Mammary microvascular endothelial cell (primary cell): Measurements from ENCODE around the genes MLEC, C12orf43 and RNF34.

GRCh38 chr12:120684825-120685290, 2.1 kb upstream of the MLEC start:
- RAMPAGE, long total RNA, result no peak

DNA sequence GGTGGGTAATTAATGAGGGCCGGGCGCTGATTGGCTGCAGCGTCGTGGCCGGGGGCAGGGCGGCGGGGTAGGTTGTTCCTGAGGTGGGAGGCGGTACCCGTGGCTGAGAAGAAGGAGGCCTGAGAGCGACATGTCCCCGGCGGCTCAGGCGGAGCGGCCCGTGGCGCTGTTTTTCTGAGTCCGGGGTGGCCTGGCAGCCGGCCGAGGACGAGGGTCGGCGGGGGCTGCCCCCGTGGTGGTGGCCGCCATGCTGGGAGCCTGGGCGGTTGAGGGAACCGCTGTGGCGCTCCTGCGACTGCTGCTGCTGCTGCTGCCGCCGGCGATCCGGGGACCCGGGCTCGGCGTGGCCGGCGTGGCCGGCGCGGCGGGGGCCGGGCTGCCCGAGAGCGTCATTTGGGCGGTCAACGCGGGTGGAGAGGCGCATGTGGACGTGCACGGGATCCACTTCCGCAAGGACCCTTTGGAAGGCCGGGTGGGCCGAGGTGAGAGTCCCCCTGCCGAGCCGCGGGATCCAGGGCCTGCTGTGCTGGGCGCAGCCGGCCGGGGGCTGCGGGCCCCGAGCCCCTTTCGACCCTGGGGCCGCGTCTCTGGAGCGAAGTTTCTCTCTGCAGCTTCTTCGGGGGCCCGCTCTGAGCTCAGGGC, at the start of gene MLEC:
Gene MLEC (plus strand): TSS at position 100 of the 642 bp plus-strand sequence.
- RAMPAGE, long total RNA, result no peak

- RAMPAGE, long total RNA, result no peak
These were observed 3.9 kb downstream of the MLEC start for GRCh38 chr12:120690714-120691470.

DNA sequence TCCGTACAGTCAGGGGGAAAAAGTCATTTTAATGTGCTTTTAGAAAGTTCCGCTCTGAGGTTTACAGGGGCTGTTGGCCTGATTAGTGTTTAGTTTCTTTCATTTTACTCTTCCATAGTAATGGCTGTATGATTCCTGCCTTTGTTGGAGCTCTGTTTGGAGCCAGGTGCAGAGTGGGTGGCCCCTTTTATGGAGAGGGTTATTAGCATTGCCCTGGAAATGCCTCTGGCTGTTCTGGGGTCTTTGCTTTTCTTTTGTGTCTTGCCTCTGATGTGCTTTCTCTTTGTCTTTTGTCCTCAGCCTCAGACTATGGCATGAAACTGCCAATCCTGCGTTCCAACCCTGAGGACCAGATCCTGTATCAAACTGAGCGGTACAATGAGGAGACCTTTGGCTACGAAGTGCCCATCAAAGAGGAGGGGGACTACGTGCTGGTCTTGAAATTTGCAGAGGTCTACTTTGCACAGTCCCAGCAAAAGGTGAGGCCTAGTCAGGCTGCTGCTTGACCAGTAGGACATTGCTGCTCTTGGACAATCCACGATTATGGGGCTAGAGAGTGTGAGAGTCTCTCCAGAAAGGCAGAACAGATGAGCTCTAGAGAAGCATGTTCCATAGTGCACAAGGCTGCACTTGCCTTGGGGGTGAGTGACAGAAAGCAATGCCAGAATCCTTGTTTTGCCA, 7.0 kb downstream of the MLEC start:
- RAMPAGE, long total RNA, result no peak

- RAMPAGE, long total RNA, result no peak
These were observed 4.7 kb upstream of the UNC119B start for GRCh38 chr12:120705437-120706062.

- RAMPAGE, long total RNA, result no peak
These were observed 6.5 kb upstream of the ACADS start for GRCh38 chr12:120719103-120719523.

DNA sequence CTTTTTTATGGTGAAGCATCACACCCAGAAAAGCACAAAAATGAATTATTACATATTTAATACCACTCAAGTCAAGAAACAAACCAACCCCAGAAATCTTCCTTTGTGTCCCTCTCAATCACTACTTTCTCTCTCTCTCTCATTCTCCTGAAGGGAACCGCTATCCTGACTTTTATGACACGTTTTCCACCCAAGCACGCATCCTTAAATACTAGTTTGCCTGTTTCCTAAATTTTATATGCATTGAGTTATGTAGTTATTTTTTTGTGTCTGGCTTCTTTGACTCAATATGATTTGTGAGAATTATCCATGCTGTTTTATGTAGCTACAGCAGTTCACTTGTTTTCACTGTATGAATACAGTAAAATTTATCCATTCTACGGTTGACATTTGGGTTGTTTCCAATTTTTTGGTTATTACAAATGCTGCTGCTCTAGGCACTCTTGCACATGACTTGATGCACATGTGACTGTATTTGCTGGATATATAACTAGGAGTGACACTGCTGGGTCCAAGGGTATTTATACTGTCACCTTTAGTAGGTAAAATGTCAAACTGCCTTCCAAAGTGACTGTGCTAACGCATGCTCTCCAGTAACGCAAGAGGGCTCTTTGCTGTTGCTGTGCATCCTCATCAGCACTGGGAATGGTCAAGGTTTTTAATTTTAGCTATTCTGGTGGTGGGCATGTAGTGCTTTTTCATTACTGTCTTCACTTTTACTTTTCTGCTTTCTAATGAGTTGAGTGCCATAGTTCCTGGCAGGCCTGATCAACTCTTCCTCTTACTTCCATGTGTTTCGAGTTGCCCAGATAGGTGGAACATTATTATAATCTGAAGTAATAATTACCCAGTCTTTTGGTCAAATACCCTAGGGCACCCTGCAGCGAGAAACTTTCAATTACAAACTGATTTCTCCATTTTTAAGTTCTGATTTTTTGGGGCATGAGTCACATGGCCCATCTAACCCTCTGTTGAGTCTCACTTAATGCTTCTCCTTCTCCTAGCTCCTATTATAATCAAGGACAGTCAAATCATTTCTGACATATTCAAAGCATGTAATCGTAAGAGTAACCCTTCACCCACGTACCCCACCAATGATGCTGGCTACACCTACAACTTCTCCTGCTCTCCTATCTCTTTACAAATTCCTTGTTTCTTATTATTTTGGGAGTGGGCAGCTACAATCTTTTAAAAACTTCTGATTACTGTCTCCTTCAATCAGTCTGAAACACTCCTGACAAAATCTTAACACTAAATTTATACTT, 62.3 kb downstream of the ACADS start:
- RAMPAGE, long total RNA, result no peak

DNA sequence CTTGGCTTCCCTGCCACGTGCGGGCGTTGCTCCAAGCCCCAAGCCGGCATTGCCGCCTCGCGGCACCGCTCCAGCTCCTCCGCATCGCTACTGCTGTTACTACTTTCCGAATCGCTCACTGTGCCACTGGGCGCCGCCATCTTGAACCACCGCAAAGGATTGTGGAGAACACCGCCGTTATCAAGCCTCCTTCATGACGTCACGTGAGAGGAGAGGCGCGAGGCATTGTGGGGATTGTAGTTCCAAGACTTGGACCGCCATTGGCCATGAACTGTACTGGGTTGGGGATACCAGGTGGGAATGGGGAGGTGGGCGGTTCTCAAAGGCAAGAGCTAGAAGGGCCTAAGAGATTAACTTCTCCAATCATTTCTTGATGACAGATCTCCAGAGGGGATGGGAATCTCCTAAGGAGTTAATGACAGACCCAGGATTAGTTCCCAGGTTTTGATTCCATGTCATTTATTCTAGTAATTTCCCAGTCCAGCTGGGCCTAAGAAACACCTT, at the start of gene C12orf43:
Gene C12orf43 (minus strand): TSS at position 153 of the 504 bp plus-strand sequence.
- RAMPAGE, long total RNA, result no peak

- RAMPAGE, long total RNA, result no peak
These were observed 13.1 kb downstream of the P2RX4 start for GRCh38 chr12:121222801-121223690.

- RAMPAGE, long total RNA, result no peak
These were observed 25.0 kb downstream of the ANAPC5 start for GRCh38 chr12:121326946-121327840.

DNA sequence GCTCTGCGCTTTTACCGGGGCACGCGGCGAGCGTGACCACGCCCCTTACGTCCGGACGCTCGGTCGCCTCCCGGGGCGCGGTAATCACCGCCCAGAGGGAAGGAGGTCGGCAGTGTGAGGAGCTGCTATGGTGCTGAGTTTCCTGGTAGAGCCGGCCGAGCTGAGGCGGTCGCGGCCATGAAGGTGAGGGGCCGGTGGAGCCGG, at the start of gene RNF34:
Gene RNF34 (plus strand): TSS at position 83 of the 204 bp plus-strand sequence.
- RAMPAGE, long total RNA, result start-site peak on the plus strand centred at position 88 of the sequence, 46 bp wide, 1,694 and 510 reads in 2 replicates

GRCh38 chr12:121440587-121441407, 40.9 kb downstream of the RNF34 start:
- RAMPAGE, long total RNA, result no peak

DNA sequence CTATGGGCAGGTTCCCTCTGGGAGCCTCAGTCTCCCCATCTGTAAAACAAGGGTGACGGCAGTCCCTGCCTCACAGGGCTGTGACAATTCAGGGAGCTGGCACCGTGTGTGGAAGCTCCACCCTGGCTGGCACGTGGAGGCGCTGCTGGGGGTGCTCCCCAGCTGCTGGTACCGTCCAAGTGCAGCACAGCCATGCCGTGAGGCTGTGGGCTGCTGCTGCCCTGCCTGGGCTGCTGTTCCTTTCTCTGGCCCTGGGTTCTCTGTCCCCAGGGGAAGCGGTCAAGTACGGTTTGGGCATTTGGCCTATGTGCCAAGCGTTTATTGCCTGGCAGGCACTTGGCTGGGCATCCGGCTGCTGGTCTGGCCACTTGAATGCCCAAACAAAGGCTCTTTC, 39.7 kb downstream of the RHOF start:
- RAMPAGE, long total RNA, result no peak

DNA sequence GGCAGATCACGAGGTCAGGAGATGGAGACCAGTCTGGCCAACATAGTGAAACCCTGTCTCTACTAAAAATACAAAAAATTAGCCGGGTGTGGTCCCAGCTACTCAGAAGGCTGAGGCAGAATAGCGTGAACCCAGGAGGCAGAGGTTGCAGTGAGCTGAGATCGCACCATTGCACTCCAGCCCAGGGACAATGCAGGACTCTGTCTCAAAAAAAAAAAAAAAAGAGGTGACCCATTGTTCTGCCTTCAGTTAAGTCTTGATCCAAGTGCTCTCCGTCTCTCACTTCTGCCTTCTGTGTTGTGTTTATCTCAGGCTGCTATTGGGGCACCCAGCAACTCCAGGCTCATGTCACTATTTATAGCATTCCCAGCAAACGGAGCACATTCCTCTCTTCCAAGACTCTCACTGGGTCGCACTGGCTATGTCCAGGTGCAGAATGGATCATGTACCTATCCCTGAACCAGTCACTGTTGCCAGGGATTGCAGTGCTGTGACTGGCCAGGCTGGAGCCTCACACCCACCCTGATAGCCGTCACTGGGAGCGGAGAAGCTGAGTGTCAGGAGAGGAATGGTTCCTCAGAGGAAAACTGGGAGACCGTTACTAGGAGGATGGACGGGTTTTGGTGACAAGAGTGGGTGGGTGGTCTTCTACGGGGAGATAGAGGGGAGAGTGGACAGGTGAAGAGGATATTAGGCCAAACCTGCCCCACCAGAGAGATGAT, 31.3 kb downstream of the RHOF start:
- RAMPAGE, long total RNA, result no peak

- RAMPAGE, long total RNA, result no peak
These were observed 16.7 kb downstream of the RHOF start for GRCh38 chr12:121776856-121777136.

DNA sequence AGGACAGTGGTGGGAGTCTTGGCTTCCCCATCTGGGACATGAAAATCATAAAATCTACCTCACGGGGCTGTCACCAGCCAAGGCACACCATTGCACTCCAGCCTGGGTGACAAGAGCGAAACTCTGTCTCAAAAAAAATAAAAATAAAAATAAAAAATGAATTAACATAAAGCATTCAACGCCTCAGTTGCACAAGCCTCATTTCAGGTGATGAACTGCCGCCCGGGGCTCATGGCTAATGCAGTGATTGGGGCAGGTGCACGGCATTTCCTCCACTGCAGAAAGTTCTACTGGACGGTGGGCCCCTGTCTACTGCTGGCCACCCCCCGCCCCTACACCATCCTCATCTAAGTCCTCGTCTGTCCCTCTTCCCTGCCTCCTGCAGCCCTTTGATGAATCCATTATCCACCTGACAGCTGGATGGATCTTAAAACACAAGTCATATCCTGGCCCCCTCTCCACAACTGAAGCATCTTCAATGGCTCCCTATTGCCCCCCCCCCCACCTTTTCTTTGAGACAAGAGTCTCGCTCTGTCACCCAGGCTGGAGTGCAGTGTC, 10.6 kb downstream of the RHOF start:
- RAMPAGE, long total RNA, result no peak

- RAMPAGE, long total RNA, result no peak
These were observed 10.8 kb downstream of the SETD1B start for GRCh38 chr12:121814495-121815040.

DNA sequence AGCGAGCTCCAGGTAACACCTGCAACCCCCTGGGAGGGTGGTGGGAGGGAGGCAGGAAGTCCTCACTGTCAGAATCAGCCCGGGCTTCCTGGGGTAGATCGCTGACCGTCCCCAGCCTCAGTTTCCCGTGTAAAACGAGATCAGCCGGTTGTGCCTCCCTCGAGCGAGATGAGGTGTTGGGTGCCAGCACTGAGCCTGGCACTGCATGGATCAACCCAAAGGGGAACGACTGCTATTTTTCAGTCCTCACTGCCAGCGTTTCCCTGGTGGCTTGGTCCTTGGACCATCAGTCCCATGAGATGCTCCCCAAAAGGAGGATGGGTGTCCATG, 16.0 kb downstream of the SETD1B start:
- RAMPAGE, long total RNA, result no peak

- RAMPAGE, long total RNA, result no peak
These were observed 1.4 kb upstream of the MLXIP start for GRCh38 chr12:122077011-122077625.

DNA sequence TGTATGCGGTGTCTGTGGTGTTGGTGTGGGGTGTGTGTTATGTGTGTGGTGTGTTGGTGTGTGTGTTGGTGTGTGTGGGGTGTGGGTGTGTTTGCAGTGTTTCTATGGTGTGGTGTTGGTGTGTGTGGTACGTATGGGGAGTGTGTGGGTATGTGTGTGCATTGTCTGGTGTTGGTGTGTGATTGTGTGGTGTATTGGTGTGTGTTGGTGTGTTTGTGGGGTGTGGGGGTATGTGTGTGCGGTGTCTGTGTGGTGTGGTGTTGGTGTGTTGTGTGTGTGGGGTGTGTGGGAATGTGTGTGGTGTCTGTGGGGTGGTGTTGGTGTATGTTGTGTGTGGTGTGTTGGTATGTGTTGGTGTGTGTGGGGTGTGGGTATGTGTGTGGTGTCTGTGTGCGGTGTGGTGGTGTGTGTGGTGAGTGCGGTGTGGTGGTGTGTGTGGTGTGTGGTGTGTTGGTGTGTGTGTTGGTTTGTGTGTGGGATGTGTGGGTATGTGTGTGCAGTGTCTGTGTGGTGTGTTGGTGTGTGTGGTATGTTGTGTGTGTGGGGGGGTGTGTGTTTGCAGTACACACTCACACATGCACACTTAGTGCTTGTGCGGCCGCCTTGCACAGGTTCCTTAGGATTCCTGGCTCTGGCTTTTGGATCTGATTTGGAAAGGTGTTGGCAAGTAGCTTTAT, 16.3 kb downstream of the MLXIP start:
- RAMPAGE, long total RNA, result no peak